A172 (cell line): Measurements from ENCODE around the genes SCYGR4 and SCYGR7.

DNA sequence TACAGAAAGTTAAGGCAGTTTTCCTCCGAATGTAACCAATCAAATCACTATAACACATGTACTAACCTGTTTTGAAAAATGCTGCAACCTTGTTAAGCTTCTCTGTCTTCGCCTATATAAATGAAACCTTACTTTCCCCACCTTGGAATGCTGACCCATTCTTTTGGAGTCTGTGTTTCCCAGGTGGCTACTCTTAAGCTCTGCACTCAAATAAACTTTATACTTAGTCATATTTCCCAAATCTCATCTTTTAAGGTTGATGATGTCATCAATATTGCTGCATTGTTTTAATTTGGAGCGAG is 662.3 kb downstream of the IRS1 start:
- RAMPAGE, long total RNA = no peak

GRCh38 chr2:226168353-226168985 is 631.2 kb downstream of the IRS1 start:
- RAMPAGE, long total RNA = no peak

DNA sequence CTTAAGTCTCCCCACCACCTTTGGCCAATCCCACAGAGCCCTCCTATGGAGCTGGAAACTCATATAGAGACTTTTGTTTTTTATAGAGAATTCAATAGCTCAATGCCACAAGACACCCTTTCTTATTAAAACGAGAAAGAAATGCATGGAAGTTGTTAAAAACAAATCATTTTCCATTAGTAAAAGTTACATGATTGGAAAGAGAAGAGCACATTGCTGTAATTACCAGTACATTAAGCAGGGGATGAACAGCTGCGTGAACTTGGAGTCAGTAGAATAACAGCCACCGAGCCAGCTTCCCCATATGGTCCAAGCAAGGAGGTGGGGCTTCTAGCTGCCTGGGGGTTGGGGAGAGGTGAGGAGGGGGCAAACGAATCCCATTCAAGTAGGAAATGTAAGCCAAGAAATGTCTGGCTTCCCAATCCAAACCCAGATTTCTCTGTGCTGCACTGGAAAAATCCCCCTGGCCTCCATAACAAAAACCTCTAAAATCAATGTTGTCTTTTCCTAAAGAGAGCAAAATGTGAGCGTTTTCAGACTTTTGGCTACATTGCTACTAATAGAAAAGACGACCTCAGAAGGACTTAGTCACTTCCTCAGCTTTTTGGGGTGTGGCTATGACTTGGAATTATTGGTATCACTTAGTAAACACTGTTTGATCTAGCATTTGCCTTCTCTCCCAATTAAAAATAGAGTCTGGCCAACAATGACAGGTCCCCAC is 614.4 kb downstream of the IRS1 start:
- RAMPAGE, long total RNA = no peak

DNA sequence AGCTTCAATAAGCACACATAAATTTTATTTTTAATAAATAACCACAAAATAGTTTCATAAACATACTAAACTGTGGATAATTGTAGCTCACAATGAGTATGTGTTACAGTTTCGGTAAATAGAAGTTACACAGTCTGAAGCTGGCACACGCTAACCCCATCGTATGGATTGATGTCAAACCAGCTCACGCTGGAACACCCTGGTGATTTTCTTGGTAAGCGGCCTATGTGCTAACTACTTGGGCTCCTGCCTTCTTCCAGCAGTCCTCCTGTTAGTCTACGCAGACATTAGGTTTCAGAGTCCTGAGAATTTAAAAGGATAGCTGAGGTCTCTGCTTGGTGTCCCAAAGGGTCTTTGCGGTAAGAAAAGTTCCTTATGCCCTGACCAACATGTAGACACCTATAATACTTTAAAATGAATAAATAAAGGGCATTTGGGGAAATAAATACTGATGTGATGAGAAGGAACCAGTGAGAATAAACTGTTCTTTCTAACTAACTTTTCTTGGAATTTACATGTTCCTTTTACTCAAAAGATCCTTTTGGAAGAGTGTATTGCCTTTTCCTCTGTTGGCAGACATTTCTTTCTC is 322.3 kb downstream of the IRS1 start:
- RAMPAGE, long total RNA = no peak

DNA sequence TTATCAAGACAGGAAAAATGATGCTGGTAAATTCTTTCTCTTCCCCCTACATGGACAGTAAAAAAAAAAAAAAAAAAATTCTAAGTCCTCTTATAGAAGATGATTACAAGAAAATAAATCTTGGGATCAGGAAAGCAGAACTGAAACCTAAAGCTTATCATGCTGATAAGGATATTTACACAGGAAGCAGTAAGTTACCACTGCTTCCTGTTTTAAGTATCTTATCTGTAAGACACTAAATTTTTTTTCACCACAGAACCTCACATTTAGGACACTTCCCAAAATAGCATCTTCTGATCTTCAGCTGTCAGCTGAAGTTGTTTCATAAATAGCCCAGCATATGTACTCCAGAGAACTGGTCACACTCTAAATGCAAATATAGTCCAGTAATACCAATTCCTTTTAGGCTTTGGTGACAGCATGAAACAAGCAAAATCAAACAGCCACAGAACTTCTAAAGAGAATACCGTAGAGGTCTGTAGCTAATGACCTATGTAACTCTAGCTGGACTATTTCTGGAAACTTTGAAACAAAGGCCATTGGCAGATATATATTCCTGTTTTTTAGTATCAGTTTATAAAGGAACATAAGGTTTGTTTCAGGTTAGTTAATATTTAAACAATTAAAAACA is 26.9 kb downstream of the IRS1 start:
- RAMPAGE, long total RNA = no peak

GRCh38 chr2:226789788-226790804 is 9.5 kb downstream of the IRS1 start:
- RAMPAGE, long total RNA = no peak

GRCh38 chr2:226790805-226791616 is 8.6 kb downstream of the IRS1 start:
- RAMPAGE, long total RNA = no peak

DNA sequence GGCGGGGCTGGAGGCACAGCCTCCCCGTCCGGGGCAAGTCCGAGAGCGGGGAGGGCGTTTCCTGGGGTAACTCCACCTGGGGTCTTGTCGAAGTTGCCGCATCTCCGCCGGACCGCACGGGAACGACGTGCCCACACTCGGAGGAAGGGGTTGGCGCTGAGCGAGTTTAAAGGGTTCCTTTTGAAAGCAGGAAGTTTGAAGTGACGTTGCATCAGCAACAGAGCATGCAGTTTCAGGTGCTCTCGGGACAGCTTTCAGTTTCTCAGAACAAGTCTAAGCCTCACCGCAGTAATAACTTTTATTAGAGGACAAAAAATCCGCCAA is 345 bp downstream of the RHBDD1 start:
- RAMPAGE, long total RNA = no peak

DNA sequence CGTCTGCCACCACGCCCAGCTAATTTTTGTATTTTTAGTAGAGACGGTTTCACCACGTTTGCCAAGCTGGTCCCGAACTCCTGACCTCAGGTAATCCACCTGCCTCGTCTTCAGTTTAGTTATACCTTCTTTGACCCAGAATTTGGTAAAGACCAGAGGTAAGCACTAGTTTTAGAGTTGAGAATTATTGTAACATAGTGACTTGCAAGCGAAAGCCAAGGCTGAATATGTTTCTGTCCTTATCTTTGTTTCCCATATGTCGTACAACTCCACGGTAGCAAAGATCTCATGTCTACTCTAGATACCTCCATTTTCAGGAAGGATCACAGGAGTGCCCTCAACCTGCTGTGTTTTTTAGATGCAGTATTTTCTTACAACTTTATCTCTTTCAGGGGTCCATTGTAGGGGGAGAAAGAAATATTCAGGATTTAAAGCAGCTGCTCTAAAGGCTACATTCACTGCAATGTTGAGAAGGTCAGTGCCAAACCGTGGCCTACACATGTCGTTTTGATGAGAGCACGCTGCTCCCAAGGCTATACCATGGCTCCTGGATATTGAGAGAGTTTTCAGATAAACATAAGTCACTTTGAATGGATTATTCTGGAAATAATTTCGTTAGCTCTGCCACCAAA is 1.9 kb downstream of the RHBDD1 start:
- RAMPAGE, long total RNA = no peak

GRCh38 chr2:227163404-227163820 is 593 bp downstream of the COL4A4 start:
- RAMPAGE, long total RNA = no peak

- RAMPAGE, long total RNA = no peak
Measured at GRCh38 chr2:227180286-227180871, 16.0 kb downstream of the COL4A3 start.

DNA sequence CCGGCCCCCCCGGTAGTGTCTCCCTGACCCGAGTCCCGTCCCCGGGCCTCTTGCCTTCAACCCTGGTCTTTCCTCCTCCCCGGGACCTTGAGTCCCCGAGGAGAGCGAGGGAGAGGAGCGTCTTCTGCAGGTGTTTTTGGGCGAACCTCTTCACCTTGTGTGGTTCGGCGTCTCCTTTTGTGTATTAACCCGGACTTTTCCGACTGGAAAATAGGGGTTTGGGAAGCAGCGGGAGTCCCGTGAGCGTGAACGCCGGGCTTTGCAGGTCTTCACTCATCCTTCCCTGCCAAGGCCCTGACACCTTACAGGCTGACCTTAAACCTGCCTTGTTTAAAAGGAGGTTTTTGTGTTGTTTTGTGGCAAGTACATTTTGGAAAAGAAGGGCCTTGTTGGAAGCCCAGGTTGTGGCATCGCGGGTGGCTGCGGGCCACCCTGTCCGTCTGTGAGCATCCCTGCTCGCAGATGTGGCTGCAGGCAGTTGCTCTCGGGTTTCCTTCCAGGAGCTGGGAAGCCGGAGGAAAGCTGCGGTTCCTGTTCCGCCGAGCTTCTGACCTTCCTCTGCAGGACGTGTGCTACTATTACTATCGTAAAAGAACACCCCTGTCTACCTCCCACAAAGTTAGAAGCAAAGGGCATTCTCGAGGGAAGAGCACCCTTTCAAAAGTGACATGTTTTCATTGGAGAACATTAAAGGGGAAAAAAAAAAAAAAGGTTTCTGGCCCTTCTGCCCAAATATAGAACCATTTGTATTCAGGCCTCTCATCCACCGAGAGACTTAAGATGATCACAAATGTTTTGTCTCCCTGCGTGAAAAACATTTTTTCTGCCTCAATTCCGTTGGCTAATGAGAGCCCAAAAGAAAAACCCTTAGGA is 716 bp downstream of the MFF start:
- RAMPAGE, long total RNA = no peak

DNA sequence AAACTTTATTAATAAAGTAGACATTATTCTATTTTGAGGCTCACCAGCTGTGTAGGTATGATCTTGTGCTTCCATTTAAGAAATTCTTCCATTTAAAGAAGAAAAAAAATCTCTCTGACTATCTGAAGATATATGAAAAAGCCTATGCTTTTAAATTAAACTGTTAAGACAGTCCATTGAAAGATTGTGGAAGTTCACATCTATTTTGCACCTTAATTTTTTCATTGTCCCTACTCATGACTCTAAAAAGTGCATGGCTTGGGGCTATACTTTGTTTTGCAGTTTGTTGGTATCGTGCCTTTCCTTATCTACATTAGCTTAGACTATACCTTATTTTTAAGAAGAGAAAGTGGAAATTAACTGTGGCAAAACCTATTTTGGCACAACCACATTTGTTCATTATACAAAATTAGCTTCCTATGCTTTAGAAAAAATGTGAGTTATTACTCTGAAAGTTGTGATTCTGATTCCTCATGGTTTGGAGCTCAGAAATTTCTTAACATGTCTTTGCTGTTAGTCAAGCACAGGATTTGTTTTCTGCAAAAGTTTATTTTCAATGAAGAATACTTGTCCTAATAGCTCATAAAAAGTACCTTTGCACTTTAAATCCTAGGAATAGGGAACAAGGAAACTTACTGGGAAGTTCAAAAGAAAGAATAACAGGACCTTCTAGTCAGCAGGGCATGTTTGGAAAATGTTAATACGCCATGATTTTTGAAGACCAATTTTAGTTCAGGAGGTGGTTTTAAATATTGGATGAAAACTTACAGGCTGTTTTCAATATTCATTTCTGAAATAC is 38.2 kb upstream of the SCYGR2 start:
- RAMPAGE, long total RNA = no peak

DNA sequence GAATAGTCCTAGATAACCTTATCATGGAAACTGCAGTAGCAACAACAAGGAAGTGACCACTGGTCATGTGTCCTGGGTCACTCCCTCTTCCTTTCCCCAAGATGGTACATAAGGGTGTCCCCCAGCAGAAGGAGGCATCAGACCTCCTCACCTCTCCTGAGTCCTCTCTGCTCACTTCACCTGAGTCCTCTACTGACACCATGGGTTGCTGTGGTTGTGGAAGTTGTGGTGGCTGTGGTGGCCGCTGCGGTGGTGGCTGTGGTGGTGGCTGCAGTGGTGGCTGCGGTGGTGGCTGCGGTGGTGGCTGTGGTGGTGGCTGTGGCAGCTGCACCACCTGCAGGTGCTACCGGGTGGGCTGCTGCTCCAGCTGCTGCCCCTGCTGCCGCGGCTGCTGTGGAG is at the start of gene SCYGR4:
Gene SCYGR4, plus strand, starts transcription at position 201 of the 399 bp plus-strand sequence.
- RAMPAGE, long total RNA = no peak

- RAMPAGE, long total RNA = no peak
Measured at GRCh38 chr2:227728041-227728426, at the start of gene SCYGR7. TSS of gene SCYGR7 (plus strand) at chr2:227728335.

- RAMPAGE, long total RNA = no peak
Measured at GRCh38 chr2:228768859-228769379, 502.2 kb downstream of the PID1 start.

- RAMPAGE, long total RNA = no peak
Measured at GRCh38 chr2:229060306-229060787, 210.7 kb downstream of the PID1 start.

- RAMPAGE, long total RNA = no peak
Measured at GRCh38 chr2:229164296-229164887, 106.7 kb downstream of the PID1 start.

- RAMPAGE, long total RNA = no peak
Measured at GRCh38 chr2:229164888-229165296, 106.2 kb downstream of the PID1 start.

GRCh38 chr2:229201257-229201940 is 69.7 kb downstream of the PID1 start:
- RAMPAGE, long total RNA = no peak